ENCODE data around the genes OR2AE1, PPP1R35, SPACDR and FBXO24.

GRCh38 chr7:99876747-99877363, at the start of gene OR2AE1:
Gene OR2AE1 (minus strand): TSS chr7:99877033.
- RRBS, result no CpG with 5 or more reads among the region's 4 CpGs

GRCh38 chr7:99967824-99968632, 7.8 kb downstream of the AZGP1 start:
- RRBS, result 68% methylated on average over 2 of the region's 12 CpGs

DNA sequence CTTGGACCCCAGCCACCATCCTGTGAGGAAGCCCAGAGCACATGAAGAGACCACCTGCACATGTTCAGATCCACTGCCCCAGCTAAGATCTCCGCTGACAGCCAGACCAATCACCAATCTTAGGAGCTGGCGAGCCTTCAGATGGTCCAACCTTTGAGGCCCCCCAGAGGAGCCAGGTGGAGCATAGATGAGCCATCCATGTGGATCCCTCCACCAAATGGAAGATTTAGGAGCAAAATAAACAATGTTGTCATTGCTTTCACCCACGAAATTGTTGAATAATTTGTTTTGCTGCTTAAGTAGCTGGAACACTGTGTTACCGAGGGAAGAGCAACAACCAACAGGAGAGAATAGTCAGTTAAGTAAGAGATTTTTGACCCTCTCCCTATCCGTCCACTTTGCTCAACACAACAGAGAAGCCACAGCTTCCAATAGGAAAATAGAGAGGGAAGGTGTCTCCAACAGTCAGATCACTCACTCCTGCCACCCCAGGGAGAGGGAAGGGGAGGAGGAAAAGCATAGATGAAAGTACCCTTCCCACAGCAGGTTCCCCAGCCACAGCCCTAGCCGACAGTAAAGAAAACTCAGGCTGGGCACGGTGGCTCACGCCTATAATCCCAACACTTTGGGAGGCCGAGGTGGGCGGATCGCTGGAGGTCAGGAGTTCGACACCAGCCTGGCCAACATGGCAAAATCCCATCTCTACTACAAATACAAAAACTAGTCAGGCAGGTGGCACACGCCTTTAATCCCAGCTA, 3.9 kb upstream of the ZKSCAN1 start:
- RRBS, result no CpG with 5 or more reads among the region's 13 CpGs

DNA sequence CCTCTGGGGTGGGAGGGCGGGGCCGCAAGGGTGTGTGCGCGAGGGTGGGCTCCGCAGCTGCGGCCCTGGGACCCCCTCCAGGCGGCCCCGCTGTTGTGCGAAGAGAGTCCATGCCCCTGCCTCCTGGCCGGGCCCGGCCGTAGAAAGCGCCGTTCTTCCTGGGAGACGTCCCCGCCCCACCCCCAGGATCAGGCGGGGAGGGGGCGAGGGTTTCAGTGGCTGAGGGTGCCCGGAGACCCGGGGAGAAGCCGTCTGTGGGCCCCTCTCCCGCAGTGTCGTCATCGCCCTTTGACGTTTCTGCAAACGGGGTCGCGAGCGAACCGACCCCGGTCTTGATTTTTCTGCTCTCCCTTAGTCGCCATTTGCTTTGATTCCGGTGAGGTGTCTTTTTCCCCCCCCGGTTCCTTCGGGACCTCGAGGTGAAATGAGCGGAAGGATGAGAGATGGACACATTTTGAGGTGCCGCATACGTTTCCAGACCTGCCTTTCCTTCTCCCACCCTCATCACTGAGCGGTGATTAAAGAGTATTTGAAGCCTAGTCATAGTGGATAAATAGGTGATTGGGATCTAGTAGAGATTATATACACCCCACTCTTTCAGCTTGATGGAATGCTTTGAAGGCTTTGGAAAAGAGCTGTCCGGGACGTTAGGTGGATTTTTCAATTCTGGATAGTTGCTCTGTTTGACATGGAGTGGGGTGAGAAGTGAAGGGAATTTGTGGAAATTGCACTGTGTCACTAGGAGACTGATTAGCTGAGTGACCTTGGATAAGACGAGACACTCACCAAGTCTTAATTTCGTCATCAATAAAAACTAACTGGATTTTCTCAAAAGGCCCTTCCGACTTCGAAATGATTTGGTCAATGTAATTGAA, 585 bp downstream of the ZKSCAN1 start:
- RRBS, result 1% methylated on average over 16 of the region's 46 CpGs

DNA sequence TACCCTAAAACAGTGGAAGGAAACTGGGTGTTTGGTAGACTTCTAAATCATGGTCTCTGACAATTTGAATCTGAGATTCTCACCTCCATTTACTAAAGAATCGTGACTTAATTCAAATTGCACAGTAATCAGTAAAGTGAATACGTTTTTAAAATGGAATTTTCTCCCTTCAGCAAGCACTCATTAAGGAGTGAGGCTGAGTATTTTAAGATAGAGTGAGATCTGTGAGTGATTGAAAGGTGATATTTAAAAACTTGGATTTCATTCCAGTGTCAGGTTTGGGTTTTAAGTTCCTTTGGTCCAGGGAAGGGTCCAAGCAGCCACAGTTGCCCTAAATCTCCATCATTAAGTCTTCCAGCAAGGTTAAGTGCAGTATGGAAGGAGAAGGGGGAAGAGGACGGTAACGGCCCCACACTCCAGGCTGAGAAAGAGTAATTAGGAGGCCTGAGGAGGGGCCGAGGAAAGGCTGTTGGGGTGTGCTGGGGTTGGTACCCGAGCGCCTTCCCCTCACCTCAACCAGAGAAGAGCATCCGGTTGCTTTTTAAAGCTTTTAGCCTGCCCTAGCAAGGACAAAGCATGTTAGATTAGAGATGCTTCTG, 9.2 kb upstream of the ZSCAN21 start:
- RRBS, result no CpG with 5 or more reads among the region's 8 CpGs

GRCh38 chr7:100065476-100066239, 15.9 kb downstream of the ZNF3 start:
- RRBS, result no CpG with 5 or more reads among the region's 8 CpGs

DNA sequence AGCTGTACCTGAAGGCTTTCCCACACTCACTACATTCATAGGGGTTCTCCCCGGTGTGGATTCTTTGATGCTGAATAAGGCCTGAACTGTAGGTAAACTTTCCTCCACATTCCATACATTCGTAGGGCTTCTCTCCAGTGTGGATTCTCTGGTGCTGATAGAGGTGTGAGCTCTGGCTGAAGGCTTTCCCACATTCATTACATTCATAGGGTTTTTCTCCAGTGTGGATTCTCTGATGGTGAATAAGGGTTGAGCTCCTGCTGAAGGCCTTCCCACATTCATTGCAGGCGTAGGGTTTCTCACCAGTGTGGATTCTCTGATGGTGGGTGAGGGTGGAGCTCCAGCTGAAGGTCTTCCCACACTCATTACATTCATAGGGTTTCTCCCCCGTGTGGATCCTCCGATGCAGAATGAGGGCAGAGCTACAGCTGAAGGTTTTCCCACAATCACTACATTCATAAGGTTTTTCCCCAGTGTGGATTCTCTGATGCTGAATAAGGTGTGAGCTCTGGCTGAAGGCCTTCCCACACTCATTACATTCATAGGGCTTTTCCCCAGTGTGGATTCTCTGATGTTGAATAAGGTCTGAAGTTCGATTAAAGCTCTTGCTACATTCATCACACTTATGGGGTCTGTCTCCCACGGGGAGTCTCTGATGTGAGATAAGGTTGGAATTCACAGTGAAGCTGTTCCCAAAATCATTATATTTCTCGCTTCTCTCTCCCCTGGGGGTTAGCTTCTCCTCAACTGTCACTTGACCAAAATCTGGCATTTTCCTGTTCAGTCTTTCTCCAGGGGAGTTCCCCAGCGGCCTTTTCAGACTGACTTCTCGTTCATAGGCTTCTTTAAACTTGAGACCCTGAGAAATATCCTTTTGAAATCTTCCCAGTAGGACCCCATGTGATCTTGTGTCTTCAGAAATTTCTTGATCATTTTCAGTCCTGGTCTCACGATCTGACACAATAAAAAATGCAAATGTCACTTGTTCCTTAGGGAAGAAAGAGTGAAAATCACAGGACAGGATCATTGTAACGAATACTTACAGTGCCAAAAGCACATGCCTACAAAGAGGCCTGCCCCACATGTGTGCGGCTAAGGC, 9.9 kb downstream of the ZNF3 start:
- RRBS, result no CpG with 5 or more reads among the region's 13 CpGs

GRCh38 chr7:100078952-100079591, 2.5 kb downstream of the ZNF3 start:
- RRBS, result no CpG with 5 or more reads among the region's 9 CpGs

GRCh38 chr7:100192336-100192861, 14.7 kb downstream of the STAG3 start:
- RRBS, result 98% methylated on average over 2 of the region's 5 CpGs

DNA sequence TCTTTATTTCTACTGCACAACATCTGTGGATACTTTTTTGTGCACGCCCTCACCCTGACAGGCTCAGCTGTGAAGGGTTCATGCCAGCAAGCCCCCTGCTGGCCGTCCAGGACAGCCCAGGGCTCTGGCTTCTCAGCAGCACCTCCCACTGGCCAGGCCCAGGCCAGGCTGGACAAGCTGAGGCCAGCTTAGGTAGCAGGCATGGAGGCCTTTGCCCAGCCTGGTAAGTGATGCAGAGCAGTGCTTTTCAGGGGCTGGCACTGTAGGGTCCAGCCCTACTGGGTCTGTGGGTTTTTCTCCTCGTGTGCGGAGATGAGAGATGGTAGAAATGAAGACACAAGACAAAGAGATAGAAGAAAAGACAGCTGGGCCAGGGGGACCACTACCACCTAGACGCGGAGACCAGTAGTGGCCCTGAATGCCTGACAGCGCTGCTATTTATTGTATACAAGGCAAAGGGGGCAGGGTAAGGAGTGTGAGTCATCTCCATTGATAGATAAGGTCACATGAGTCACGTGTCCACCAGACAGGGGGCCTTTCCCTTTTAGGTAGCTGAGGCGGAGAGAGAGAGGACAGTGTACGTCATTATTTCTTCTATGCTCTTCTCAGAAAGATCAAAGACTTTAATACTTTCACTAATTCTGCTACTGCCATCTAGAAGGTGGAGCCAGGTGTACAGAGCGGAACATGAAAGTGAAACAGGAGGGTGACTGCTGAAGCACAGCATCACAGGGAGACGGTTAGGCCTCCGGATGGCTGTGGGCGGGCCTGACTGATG, 13.2 kb upstream of the PILRB start:
- RRBS, result no CpG with 5 or more reads among the region's 14 CpGs

DNA sequence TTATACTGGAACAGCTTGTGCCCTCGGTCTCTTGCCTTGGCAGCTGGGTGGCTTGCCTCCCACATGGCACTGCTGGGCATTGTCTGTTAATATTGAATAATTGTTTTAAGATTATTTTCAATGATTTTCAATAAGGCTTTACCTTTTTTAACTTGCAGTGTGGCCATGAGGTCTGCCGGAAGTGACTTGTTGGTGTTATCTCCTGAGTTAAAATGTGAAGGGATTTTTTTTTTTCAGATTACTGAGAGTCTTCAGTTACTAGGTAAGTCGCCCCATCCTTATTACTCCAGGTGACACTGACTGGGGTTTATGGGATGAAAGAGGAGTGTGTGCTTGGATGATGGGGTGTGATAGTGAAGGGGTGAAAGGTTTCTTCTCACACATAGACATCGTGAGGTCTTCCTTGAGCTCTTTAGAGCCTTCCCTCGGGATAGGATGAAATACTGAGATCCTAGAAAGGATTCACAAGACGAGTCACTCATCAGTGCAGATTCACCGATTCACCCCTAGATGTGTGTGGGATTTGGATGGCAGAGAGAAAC, 12.1 kb upstream of the PILRB start:
- RRBS, result no CpG with 5 or more reads among the region's 7 CpGs

DNA sequence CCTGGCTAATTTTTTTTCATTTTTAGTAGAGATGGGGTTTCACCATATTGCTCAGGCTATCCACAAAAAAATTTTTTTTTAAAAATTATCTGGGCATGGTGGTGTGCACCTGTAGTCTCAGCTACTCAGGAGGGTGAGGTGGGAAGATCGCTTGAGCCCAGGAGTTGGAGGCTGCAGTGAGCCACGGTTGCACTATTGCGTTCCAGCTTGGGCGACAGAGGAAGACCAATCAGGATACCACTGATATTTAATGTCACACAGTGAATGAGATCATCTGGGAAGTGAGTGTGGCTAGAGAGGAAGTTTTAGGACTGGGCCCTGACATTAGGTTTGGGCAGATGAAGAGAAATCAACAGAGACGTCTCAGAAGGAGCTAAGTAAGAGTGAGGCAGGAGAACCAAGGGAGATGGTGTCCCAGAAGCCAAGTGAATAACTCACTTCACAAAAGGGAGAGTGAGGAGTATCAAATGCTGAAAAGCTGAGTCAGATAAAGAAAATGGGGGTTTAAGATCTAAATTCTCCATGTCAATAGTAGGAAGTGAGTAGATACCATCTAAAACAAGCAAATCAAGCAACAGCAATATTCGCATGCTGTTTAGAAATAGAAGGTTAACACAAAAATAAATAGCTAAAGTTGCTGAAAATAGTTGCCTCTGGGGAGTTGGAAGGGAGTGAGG, 11.4 kb downstream of the PILRA start:
- RRBS, result no CpG with 5 or more reads among the region's 6 CpGs

DNA sequence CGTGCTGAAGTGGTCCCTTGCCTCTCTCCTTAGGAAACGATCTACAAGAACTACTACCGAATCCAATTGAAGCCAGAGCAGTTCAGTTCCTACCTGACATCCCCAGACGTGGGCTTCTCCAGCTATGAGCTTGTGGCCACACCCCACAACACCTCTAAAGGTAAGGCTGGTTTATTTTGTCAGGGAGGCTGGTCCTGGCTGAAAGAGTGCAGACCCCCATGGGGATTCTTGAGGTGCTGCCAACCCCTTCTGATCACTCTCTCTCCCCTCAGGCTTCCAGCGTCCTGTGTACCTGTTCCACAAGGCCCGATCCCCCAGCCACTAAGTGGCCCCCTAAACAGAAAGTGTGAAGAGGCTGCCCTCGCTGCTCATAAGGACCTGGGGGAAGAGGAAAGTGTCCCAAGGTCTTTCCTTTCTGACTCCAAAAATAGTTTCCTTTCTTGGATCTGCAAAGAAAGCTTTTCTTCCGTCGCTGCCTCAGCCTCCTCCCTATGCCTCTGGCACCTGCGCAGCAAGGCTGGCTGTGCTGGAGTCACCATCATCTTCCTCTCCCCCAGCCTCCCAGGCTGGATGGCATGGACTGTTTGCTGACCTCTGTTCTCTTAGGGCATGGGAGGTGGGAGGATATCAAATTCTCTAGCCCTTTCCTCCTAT, 2.9 kb downstream of the PPP1R35 start:
- RRBS, result no CpG with 5 or more reads among the region's 10 CpGs

- RRBS, result no CpG with 5 or more reads among the region's 7 CpGs
Observed at GRCh38 chr7:100433884-100434347, 2.4 kb downstream of the PPP1R35 start.

GRCh38 chr7:100436279-100436839, at the start of gene PPP1R35:
Gene PPP1R35 (minus strand): TSS chr7:100436497.
- RRBS, result 2% methylated on average over 10 of the region's 37 CpGs

GRCh38 chr7:100464031-100464593, at the start of gene SPACDR:
Gene SPACDR (minus strand): TSS chr7:100464260.
- RRBS, result no CpG with 5 or more reads among the region's 10 CpGs

DNA sequence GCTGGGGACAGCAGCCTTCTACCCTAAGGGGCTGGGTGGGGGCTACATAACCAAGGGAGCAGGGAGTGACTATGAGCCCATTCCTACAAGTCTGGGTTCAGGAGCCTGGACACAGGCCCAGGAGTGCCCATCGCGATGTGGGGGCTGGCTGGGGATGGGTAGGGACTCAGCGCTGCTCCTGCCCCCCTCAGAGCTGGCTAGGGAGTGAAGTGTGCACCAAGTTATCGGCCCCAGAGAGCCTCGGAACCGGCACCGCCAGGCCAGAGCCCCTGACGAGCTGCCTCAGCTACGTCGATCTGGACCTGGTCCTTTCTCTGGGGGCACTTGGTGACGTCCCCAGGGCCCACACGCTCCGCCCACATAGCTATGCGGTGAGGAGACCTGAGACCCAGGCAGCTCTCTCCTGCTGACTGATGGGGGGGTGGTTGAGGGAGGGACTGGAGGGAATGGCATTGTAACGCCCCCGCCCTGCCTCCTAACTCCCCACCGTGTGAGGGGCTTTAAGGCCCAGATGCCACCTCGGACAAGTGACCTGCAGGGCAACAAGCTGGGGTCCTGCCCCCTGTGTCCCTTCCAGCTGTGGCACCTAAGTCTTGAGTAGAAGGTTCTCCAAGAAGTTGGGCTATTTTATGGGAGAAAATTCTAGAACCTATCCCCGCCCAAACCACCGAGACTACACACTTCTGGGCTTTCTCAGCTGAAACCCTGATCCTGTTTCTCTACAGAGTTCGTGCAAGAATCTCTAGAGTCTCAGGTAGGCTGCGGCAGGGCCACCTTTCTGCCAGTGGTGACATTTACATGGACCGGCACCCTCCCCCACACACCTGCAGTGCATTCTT, 2.4 kb downstream of the SAP25 start:
- RRBS, result no CpG with 5 or more reads among the region's 23 CpGs

DNA sequence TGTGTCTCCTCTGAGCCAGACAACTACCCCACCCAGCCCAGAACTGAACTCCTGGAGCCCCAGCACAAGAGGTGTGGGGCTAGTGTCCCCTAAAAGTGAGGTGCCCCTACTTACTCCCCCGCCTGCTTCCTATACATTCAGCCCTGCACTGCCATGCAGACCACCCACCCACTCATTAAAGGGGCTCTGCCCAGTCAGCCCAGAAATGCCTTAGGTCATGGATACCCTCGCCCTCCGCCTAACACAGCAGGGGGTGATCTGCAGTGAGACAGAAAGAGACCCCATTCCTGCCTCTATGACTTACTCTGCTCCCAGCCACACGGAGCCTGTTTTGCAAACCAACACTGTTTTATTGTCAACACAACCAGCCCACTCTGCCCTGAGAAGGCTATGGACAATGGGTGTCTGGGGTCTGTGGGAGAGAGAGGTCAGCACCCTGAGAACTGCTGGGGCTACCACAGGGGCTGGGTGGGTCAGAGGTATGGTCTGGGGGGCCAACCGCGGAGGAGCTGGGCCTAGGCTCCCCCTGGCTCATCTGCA, 1.7 kb downstream of the SAP25 start:
- RRBS, result no CpG with 5 or more reads among the region's 6 CpGs

GRCh38 chr7:100586247-100586574, at the start of gene FBXO24:
Gene FBXO24 (plus strand): TSS chr7:100586328.
- RRBS, result 2% methylated on average over 2 of the region's 23 CpGs

Data from CMK (cell line).